GM12891 (cell line): ENCODE measurements around a stretch of chr10.

DNA sequence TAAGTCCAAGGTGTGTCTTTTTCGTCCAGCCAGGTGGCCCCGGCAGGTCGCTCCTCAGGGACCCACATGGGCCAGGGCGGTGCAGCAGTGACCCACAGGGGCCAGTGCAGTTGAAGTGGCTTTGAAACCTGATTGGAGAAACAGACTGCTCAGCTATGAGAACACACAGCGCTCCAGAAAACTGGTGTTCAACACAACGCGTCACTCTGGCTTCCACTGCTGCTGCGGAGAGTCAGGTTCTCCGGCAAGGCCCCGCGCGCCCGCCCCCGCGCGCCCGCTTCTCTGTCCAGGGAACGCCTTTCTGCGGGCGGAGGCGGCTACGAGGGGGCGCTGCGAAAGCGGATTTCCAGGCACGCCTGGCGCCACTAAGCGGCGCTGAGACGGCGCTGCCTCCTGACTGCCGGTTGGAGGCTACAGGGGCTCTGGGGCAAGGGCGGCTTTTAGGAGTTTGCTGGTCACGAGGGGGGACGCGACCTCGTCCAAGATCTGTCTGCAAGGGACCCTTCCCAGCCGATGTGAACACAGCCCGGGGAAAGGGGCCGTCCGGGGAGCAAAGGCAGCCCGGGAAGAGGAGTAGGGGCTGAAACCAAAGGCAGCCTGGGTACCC, 22.7 kb downstream of the ANXA8 start:
- RRBS: no CpG with 5 or more reads among the region's 42 CpGs

GRCh38 chr10:47673108-47673459, 90.3 kb downstream of the SYT15B start:
- RRBS: no CpG with 5 or more reads among the region's 1 CpG

GRCh38 chr10:47705584-47706434, 57.6 kb downstream of the SYT15B start:
- RRBS: 4% methylated on average over 4 of the region's 66 CpGs

- RRBS: no CpG with 5 or more reads among the region's 14 CpGs
Observed at GRCh38 chr10:48287563-48288611, 13.4 kb upstream of the FRMPD2 start.

GRCh38 chr10:48342343-48342946, 36.0 kb downstream of the MAPK8 start:
- RRBS: no CpG with 5 or more reads among the region's 3 CpGs

GRCh38 chr10:48363948-48364333, 57.5 kb downstream of the MAPK8 start:
- RRBS: no CpG with 5 or more reads among the region's 3 CpGs

DNA sequence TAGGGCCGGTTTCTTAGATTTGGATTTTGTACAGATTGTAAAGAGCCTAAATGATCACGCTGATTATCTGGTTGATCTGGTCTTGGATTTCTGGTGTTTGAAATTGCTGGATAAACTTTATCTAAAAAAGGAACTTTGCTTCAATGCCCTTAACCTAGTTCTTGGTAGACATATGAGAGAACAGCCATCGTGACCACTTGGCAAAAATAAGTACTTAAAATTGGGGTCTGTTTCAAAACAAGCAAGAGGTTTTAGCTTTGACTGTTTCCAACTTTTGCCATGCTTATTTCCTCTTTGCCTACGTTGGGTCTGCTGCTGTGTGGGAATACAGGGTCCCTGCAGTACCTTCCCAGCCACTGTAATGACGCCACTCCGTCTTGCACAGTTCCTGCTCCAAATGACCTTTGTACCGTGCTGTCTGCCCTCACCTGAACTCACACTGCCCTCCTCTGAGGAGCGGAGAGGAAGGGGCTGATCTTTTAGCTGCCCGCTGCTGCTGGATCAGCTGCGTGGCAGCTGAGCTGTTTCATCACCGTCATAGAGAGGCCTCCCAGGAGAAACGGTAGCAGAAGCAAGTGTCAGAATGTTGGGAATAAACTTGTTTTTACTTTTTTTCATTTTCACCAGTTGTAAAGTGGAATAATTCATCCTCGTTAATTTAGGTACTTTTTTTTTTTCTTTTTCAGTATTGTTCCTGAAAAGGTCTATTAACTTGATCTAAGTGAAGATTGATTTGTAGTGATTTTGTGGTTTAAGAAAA, 133.2 kb downstream of the MAPK8 start:
- RRBS: no CpG with 5 or more reads among the region's 13 CpGs

GRCh38 chr10:48574058-48575295, 30.4 kb downstream of the ARHGAP22 start:
- RRBS: no CpG with 5 or more reads among the region's 11 CpGs

DNA sequence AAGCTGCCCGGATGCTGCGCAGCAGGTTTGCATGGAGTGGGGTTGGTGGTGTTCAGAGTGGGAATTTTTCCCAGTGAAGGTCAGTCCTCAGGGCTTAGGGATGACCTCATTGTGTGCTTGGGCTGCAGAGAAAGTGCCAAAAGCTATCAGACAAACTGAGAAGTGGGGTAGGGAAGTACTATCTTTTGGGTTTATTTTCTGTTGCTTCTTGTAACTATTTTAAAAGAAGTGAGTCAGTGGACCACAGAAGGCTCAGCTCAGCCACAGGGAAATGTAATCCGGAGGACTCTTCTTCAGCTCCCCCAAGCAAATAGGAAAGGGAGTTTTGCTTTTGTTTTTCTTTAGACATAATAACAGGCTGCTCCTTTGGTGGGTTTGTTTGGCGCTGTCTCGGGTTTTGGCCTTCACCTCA, 5.2 kb upstream of the FAM170B start:
- RRBS: no CpG with 5 or more reads among the region's 5 CpGs

GRCh38 chr10:49184814-49185624, 3.2 kb downstream of the TMEM273 start:
- RRBS: no CpG with 5 or more reads among the region's 6 CpGs

GRCh38 chr10:49299770-49300435, 933 bp downstream of the C10orf71 start:
- RRBS: no CpG with 5 or more reads among the region's 6 CpGs

DNA sequence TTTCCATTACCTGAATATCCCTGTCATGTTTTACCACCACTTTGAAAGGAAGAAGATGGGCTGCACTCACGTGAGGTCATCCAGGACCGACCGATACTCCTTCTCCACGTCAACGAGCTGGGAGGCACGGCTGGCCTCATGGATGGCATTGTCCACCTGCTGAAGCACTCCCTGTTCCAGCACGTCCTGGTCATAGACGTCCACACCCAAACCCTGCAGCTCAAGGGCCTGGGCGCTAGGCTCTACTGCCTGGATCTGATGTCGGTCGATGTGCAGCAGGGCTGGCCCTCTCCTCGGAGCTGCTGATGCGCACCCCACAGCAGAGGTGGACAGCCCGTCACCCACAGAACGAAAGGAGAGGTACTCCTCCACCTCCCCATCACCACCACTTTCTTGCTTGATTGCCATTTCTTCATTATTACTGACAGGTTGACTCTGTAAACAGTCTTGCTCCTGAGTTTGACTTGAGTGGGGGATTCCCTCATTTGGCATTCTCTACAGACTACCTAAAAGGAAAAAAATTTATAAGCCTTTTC, 6.4 kb downstream of the ERCC6 start:
- RRBS: no CpG with 5 or more reads among the region's 15 CpGs

- RRBS: no CpG with 5 or more reads among the region's 28 CpGs
Observed at GRCh38 chr10:49941295-49941707, 526 bp downstream of the PARG start.

DNA sequence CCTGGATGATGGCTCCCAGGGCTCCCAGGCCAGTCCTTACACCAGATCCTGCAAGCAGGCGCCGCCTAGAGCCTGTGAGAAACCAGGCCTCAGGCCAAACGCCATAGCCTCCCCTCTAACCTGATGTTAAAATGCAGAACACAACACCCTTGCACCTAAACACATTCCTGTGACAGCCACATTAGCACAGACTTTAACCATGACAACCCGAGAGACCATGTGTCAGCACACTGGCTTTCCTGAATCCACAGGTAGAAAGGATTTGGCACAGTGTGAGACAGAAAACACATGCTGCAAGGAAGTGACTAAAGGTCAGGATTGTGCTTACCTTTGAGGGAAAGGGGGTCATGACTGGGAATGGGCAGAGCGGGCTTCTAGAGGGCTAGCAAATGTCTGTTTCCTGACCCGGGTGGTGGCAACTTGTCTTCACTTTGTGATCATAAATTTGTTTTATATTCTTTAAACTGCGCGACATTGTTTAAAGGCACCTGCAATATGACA, 59.8 kb downstream of the SGMS1 start:
- RRBS: no CpG with 5 or more reads among the region's 8 CpGs

DNA sequence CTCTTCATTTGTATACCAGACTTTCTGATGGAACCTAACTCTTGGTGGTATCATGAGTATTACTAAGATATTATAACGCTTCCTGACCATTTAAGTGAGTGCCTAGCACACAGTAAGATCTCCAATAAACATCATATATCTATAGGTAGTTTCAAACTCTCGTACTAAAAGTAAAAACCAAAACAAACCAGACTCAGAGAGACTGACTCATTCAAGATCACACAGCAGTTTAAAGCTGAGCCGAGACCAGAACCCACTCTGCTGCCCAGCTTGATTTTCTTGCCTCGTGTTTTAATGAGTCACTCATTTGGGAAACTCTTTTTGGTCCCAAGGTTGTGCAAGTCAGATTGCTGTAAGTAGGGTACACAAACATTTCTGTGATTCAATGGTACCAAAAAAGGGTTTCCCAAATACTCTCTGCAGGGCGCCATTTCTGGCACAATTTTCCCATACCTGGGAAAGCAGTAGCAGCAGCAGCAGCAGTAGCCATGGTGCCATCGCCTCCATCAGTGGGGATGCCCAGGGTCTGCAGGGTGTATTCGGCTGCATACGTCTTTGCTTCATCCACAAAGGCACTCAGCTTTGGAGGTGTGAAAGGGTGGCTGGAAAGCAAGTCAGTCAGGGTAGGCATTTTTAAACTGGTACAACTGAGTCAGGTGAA, 69.8 kb downstream of the ASAH2B start:
- RRBS: no CpG with 5 or more reads among the region's 8 CpGs

- RRBS: no CpG with 5 or more reads among the region's 3 CpGs
Observed at GRCh38 chr10:50884283-50884838, 1.1 kb downstream of the A1CF start.

DNA sequence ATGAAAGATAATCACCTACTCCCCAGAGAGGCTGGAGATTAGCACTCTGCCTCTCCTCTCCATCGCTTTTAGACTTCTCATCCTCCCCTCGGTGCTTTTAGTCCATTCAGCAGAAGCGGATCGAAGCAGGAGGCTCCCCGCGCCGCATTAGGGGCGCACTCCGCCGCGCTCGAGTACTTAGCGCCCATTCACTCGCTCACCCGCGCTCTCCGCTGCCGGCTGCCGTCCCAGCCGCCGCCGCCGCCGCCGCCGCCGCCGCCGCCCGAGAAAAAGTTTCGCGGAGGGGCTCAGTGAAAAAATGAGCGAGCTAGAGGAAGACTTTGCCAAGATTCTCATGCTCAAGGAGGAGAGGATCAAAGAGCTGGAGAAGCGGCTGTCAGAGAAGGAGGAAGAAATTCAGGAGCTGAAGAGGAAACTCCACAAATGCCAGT, 83.2 kb upstream of the PRKG1 start:
- RRBS: no CpG with 5 or more reads among the region's 34 CpGs

- RRBS: no CpG with 5 or more reads among the region's 10 CpGs
Observed at GRCh38 chr10:50992235-50992655, 82.0 kb upstream of the PRKG1 start.

GRCh38 chr10:50992656-50992859, 81.7 kb upstream of the PRKG1 start:
- RRBS: no CpG with 5 or more reads among the region's 6 CpGs